ENCODE measurements around a stretch of chr20.

- PRO-cap = no peak
These were observed 75.7 kb downstream of the CDS2 start for GRCh38 chr20:5202485-5202892.

- PRO-cap = no peak
These were observed 70.9 kb downstream of the GPCPD1 start for GRCh38 chr20:5539749-5540465.

DNA sequence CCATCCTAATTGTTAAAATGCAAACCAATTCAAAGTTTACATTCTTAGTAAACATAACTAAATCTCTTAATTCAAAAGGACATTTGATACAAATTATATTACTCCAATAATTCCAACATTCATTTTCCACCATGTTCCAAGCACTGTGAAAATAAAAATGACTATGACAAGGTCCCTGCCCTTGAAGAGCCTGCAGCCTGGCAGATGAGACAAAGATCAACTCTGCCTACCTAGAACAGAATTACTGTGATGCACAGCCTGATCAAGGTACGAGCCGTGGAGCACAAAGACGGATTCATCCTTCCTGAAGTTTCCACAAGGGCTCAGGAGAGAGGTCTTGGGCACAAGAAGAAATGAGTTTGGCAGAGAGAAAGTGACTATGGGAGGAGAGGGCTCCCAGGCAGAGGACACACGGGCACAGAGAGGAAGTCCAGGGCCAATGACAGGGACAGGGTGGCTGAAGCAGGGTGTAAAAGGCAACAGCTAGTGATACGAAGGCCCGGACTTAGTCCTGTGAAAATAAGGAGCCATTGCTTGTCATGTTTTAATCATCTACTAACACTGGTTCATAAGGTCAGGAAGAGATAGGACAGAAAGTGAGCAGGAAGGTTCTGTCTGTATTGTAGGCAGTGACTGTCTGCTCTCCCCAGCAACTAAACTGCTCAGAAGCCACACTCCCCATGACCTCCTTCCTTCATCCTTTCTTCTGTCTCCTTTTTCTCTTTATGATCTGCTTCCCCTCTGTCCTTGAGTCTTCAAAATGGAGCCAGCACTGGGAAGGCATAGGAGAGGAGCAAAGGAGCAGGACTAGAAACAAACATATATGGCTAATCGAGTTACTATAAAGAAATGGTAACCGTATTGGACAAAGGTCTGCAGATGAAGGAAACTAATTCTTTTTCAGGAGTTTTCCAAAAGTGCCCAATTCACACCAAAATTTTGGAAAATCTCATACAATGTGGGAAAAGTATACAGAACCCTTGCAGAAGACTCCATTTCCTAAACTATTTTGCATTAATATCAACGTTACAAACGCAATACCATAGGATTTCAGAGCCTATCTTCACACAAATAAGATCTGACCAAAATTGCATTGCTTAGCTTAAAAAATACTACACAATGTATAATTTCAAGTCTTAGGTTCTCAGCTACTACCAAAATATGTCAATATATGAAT, 65.3 kb downstream of the GPCPD1 start:
- PRO-cap = no peak

GRCh38 chr20:5570306-5570993, 40.4 kb downstream of the GPCPD1 start:
- PRO-cap = no peak

DNA sequence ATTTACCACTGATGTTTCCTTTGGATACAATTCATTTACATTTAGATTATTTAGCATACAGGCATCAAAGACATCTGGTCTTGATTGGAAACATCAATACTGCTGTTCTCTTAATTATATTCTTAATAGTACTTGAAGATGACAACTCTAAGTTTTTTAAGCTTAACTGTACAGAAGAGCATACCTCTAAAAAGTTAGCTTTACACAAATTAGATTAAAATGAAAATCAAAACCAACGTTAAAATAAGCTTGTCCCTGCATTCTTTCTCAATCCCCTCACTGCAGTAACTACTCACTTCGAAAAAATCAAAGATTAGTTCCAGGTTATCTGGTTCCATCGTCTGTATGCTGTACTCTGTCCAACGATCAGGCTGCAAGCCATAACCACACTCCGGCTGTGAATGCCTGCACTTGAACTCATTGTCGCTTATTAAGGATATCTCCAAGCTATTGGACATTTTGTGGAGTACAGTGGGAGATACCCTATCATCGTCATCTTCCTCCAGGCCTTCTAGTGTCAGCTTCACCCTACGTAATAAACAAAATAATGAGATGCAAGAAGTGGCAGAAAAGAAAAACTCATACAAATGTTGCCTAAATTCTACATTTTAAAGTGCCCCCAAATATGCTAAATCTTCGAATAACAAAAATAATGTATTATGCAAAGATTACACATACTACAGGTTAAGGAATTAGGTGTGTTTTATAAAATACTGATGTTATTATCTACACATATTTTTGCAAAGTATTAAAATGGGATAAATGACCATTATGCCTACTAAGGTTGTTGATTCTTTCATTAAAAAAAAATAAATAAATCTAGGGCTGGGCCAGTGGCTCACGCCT, 32.5 kb downstream of the GPCPD1 start:
- PRO-cap = no peak

GRCh38 chr20:5602115-5602955, 8.5 kb downstream of the GPCPD1 start:
- PRO-cap = no peak

DNA sequence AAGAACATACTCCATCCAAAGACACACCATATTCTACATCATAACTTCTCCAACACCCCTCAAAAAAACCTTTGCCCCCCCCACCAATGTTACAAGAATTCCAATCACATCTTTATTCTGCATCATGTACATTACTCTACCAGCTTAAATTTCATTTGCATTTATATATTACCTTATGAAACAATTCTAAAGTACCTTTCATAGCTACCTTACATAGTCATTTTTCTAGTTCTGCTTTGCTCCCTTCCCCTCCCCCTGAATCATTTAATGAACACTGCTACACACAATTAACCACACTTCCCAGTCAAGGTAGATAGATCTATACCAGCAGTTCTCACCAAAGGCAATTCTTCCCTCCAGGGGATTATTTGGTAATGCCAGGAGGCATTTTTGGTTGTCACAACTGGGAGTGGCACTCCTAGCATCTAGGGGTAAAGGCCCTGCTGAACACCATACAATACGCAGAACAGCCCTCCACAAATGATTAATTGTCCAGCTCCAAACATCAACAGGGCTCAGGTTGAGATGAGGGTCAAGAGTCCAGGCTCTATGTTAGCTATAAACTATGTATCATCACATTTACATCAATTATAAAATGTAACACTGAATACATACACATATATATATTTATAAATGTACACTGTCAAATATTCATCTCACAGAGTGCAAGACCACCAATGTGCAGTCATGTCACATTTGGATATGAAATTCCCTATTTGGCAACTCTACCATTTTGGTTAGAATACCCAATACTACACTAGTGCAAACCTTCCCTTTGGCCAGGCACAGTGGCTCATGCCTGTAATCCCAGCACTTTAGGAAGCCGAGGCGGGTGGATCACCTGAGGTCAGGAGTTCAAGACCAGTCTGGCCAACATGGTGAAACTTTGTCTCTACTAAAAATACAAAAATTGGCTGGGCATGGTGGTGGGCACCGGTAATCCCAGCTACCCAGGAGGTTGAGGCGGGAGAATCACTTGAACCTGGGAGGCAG, 4.3 kb downstream of the GPCPD1 start:
- PRO-cap = no peak

DNA sequence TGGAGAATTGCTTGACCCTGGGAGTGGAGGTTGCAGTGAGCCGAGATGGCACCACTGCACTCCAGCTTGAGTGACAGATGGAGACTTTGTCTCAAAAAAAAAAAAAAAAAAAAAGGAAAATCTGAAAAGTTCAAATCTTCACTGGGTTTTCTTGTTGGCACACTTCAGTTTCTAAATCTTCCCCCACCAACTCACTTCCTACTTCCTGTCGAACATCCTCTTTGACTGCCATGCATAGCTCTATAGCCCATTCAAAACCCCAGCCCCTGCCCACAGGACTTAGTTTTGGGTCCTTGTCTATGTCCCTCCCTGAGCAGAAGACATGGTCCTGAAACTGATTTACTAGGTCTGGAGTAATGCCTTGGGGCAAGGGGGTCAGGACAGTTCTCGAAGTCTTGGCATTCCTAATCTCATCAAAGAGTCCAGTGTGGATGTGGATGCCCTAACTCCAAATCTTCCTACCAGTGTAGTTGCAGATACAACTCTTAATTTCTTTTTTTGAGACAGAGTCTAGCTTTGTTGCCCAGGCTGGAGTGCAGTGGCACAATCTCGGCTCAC, 42.4 kb upstream of the GPCPD1 start:
- PRO-cap = no peak

DNA sequence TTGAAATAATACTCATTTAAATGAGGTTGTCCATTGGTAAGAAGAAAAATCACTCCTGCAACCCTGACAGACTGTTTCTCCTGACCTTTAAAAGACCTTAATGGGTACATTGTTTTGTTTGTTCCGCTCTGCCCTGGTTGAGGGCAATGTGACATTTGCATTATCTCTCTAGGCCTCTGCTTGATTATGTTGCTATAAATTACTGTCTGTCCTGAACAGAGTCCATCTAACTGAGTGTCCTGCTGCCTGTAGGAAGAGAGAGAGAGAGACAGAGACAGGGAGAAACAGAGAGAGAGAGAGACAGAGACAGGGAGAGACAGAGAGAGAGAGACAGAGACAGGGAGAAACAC, 78.0 kb upstream of the CHGB start:
- PRO-cap = unidirectional peak, plus-strand start at position 225 of the sequence

DNA sequence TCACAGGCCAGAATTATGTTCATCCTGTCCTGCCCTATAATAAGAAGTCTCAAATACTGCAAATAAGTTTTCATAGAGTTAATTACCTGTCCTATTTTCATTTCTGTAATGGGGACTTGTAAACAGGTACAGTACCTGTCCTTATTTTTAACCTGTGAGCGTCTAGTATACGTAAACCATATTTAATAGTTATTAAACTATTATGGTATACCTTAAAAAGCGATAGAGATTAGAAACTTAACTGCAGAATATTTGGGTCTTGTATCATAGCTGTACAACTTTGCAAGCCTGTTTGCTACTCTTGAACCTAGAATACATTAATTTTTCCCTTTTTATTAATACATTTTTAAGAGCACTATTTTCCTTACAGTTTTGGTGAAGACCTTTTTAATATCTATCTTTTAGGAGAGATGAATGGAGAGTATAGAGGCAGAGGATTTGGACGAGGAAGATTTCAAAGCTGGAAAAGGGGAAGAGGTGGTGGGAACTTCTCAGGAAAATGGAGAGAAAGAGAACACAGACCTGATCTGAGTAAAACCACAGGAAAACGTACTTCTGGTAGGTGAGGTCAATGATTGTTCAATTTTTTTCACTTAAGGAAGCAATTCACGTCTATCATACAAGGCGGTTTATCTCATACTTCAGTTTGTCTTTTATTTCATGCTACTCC, 1.3 kb downstream of the MCM8 start:
- PRO-cap = no peak

DNA sequence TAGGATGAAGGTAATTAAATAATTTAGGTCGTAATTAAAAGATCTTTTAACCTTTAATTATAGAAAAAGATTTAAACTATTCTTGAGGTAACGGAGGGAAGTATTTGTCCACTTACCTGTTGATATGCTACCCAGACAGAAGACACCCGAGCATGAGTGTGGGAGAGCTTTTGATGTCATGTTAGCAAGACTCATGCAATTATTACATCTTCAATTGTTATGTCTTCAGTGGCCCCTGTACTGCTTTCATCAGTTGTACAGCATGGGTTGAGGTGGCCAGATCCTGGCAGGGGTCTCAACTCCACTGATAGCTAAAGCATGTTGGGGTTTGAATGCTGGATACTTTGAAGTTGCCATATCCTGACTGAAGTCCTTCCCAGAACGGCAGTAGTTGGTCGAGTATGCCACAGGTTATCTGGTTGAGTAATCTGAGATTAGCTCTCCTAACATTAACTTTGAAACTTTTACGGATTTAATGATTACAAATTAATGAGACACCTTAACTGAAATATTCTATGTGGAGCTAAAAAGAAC, 1.1 kb downstream of the CRLS1 start:
- PRO-cap = no peak

- PRO-cap = unidirectional peak, minus-strand start at chr20:6007729
These were observed 1.7 kb downstream of the CRLS1 start for GRCh38 chr20:6007555-6008090.

- PRO-cap = no peak
These were observed 16.5 kb downstream of the LRRN4 start for GRCh38 chr20:6037177-6037894.

- PRO-cap = no peak
These were observed 13.0 kb downstream of the LRRN4 start for GRCh38 chr20:6040647-6041469.

- PRO-cap = no peak
These were observed 198.4 kb upstream of the FERMT1 start for GRCh38 chr20:6321306-6321622.

DNA sequence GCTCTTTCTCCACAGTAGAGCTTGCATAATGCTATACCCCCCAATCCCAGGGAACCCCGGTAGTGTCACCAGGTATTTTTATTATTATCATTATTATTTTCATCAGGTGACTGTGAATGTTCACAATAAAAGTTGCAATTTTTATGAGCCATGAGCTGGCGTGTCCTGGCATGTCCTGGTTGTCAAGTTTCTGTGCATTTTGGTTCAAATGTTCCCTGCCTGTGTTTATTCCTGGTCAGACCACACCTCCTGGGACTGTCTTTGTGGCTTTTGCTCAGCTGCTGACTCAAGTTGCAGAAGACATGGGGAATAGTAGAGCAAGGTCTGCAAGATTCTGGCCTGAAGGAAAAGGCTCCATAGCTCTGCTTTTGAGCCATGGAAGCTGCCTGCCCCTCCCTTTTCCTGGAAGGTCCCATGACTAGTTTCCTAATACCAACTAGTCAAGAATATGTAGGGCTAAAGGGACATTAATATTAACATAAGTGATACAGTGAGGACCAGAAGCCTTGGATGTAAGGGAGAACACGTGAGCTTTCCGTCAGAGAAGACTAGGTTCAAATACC, 112.6 kb upstream of the BMP2 start:
- PRO-cap = no peak

DNA sequence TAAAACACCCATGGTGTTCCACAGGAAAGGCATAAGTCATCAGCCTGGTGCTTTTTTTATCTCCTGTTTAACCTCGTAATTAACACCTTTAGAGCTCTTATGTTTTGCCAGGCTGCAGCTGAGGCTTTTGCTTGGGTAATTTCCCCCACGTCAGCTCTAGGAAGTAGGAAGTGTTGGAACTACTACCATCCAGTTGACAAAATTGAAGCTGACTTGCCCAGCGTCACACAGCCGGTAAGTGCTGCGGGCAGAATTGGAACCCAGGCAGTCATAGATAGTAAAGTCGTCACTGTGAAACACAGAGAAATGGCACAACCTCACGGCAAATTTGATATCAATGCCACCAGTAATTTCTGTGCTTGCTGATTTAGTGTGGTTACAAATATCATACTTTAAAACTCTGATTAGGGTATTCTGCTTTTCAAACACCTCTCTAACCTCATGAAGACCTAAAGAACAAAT, 86.6 kb upstream of the BMP2 start:
- PRO-cap = no peak

- PRO-cap = no peak
These were observed 3.5 kb downstream of the BMP2 start for GRCh38 chr20:6770901-6771500.

GRCh38 chr20:7257832-7258458, 490.5 kb downstream of the BMP2 start:
- PRO-cap = no peak

- PRO-cap = no peak
These were observed 136.5 kb downstream of the HAO1 start for GRCh38 chr20:7803561-7804345.

Data from cardiac septum (tissue), 1 donor.